Sternocleidomastoid (tissue), 1 donor: ENCODE measurements around the genes CACNA1F, NUDT10, XAGE3, TSPYL2 and KANTR.

DNA sequence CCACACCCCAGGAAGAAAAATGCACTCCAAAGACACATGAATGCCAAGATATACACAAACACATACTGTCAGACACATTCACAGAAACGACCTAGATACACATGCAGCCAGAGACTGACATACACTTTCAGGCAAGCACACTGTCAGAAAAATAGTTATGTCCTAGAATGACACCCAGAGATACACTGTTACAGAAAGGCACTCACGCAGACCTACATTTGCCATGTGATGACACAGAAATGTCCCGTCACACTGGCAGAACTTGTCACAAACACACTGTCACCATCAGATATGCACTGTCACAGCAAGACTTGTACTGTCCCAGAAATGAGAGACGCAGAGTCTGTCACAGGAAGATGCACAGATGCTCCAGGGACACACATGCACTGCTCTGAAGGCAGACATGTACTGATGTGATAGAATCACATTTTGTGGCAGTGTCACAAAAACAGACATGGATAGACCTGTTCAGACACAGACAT lies 1.1 kb upstream of the PIM2 start:
- PRO-cap: no peak

DNA sequence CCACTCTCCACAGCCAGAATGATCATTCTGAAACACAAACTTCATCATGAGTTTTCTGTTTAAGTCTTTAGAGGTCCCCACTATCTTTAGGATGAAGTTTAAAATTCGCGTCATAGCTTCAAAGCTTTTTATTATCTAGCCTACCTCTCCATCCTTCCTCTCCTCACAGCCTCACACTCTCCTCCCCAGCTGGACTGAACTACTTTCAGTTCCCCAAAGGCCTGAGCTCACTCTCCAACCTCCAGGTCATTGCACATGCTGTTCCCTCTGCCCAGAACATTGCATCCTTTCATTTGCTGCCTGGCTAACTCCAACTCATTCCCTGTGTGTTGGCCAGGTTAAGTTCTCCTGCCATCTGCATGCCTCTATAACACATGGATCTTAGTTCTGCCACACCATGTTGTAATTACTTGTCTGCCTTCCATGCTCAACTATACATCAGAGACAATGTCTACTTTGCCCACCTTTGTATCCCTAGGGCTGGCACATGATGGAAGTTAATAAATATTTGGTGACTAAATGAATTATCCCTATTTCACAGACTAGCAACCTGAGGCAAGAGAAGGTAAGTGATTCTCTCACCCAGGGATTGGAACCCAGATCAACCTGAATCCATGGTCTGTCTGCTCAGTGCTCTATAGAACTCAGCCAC lies 3.0 kb upstream of the OTUD5 start:
- PRO-cap: no peak

GRCh38 chrX:49042763-49043066 lies 442 bp downstream of the TFE3 start:
- PRO-cap: no peak

GRCh38 chrX:49138746-49140129 lies 15.7 kb upstream of the GPKOW start:
- PRO-cap: no peak

- PRO-cap: bidirectional peak, plus-strand start at chrX:49155474, minus-strand start at chrX:49155348
Measured at GRCh38 chrX:49154704-49155593, 7.6 kb upstream of the MAGIX start.

- PRO-cap: no peak
Measured at GRCh38 chrX:49198334-49199417, 1.3 kb downstream of the SYP start.

GRCh38 chrX:49233095-49233743 lies at the start of gene CACNA1F:
CACNA1F (minus strand) TSS chrX:49233340.
- PRO-cap: no peak

DNA sequence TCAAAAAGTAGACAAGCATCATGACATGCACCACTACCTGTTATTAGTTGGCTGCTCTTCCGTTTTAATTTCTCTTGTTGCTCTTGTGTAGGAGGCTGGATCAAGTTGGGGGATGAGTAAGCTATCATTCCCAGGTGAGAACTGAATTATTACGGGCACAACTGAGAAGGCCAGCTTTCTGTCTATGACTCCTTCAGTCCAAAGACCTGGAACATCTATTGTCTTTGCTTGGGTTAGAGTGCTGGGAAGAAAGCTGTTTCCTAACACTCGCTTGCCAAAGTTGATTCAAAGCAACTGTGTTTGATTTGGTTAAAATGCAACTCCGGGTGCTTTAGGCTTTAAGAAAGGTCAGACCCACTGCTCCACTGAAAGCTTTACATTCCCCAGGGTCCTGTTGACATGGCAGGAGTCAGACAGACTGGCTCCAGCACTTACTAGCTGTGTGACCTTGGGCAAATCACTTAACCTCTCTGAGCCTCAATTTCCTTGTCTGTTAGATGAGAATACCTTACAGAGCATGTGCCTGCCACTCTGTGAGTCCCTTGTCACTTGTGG lies 39.1 kb downstream of the DGKK start:
- PRO-cap: no peak

- PRO-cap: no peak
Measured at GRCh38 chrX:50769389-50769792, 44.6 kb downstream of the SHROOM4 start.

DNA sequence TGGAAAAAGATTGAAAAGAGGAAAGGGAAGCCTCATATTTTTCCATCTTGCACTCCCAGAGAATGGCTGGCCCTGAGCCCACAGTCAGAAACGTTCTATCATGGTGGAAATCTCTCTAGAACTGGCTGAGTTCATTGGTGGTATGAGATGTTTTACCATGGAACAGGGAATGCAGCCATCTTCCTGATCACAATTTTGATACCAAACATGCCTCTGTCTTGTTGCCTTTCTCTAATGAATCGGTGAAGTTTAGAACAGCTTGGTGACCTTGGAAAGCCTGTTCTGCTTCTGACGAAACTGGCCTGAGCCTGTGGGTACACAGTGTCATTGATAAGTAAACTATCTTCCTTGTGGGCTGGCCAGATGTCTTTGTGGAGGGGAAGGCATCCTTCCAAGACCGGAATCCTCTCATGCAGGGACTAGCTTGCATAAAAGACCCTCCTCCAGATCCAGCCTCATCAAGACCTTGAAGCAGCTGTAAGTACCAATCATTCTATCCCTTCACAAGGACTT lies 7.1 kb upstream of the NUDT10 start:
- PRO-cap: no peak

DNA sequence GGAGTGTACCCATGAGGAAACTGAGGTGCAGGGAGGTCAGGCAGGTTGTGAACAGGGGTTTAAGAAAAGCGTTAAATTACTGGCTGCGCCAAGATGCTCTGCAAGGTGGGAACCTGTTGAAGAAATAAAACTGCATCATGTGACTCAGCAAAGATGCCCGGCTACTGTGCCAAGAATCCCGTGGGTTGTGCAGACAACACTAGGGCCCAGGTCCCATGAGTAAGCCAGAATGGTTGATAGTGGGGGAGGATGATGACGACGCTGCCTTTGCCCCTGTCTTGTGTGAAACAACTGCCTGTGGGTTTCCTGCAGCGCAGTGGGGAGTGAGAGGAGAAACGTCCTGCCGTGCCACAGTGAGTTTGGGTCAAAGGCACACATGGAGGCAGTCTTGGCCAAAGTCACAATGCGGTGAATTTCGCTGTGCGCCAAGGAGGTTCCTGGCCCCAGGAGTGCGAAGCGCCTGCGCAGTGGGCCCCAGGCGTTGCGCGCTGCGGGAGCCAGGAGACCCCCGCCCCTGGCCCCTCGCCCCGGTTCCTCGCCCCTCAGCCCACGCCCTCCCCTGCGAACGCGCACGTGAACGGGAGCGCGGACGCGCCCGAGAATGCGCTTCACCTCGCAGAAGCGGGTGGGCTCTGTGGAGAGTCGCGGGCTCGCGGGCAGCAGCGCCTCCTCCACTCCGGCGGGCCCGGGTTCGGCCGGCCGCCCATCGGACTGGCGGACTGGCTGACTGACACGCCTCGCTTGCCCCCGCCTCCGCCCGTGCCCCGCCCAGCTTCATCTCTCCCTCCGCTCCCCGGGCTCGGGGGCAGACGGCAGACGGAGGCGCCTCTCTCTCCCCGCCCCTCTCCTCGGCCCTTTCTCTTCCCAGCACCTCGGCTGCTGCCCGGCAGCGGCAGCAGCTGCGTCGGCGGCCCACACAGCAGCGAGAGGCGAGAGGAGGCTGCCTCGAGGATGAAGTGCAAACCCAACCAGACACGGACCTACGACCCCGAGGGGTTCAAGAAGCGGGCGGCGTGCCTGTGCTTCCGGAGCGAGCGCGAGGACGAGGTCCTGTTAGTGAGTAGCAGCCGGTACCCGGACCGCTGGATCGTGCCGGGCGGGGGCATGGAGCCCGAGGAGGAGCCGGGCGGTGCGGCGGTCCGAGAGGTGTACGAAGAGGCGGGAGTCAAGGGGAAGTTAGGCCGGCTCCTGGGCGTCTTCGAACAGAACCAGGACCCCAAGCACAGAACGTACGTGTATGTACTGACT lies at the start of gene NUDT10:
NUDT10 (plus strand) TSS at position 808 of the 1,248 bp plus-strand sequence.
- PRO-cap: no peak

DNA sequence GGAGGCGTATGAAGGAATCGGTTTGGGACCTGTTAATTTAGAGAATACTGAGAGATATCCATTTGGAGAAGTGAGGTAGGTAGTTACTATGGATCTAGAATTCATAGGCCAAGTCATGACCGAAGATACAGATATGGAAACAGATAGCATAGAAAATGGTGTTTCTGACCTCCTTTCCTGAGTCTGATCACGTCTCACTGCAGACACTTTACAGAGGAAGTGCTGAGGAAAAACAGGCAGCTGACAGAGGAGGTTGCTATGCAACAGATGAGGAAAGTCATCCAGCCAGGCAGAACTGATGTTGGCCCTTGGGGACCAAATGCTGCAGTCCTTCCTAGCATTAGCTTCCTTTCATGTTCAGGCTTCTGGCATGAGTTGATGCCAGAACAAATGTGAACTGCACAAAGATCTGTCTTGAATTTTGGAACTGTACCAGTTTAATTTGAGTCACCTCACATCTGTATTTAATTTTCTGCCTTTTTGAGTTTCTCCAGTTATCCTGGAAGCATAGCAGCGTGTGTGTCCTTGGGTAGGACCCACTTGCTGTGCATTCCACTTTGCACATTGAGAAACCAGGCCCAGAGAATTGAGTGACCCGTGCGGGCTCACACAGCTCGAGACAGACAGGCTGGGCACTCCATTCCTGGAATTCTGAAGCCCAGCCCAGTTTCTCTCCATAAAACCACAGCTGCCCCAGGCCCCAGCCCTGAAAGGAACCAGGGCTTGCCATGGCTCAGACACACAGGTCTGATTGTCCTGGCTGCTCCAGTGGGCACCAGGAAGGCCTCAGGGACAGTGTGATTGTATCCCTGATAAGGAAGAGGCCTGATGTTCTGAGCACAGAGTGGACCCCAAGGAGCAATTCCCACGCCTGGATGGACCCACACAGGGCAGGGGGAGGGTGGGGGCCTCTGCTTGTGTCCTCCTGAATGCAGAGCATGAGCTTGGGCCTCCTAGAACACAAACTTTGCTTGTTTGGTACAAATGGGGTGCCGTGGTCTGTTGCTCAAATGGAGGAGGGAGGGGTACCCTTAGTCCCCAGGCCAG lies 1.4 kb upstream of the MAGED1 start:
- PRO-cap: no peak

- PRO-cap: no peak
Measured at GRCh38 chrX:51901365-51902074, 8.1 kb downstream of the MAGED1 start.

- PRO-cap: no peak
Measured at GRCh38 chrX:52574360-52574851, 57.5 kb upstream of the XAGE1B start.

DNA sequence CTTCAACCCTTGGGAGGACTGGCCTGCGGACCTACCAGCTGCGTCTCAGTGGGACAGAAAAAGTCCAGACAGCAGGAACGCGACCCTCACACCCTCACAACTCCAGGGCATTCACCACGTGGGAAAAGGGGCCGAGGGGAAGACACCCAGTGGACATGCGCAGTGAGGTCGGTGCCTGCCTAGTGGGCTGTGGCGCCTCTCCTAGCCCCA lies at the start of gene XAGE3:
XAGE3 (minus strand) TSS at position 113 of the 210 bp plus-strand sequence.
- PRO-cap: no peak

DNA sequence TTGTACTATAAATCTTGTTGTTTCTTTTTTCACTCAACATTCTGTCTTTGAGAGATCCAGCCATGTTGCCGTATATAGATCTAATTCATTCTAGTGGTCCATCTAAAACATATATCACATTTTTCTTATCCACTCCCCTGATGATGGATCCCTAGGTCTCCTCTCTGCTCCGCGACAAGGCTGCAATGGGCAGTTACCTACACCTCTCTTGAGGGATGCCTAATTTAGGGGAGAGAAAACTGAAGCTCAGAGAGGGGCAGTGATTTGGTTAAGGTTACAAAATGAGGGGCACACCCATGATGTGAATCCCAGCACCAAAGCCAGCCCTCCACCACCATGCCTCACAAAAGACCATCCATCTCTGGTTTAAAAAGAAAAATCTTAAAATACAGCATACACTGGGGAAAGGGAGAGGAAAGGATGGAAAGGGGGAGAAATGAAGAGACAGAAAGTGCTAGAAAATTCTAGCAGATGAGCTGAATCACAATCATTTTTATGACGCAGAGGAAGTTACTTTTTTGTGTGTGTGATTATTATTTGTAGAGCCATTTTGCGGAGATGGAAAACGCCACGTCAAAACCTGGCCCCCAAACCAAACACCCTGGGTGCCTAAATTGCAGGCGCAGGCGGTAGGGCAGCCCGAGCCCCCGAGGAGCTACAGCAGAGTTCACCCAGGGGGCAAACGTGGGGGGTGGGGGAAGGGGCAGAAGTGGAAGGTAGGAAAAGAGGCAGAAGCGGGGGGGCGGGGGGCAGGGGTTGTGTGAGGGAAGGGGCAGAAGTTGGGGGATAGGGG lies 1.4 kb upstream of the TSPYL2 start:
- PRO-cap: unidirectional peak, plus-strand start at position 542 of the sequence

- PRO-cap: bidirectional peak, plus-strand start at chrX:53082367, minus-strand start at chrX:53081988
Measured at GRCh38 chrX:53082277-53082468, at the start of gene TSPYL2. TSPYL2 (plus strand) TSS chrX:53082367.

DNA sequence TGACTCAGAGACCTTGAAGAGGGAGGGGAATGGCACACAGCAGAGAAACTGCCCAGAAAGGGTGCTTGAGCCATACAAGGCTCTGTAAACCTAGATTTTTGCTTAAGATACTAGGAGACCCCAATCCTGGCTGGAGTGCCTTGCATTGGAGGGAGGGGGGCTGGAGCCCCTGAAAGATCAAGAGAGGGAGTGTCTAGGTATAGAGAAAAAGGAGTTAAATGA lies 1.4 kb downstream of the TSPYL2 start:
- PRO-cap: no peak

GRCh38 chrX:53093530-53094742 lies at the start of gene KANTR:
KANTR (plus strand) TSS chrX:53094142.
- PRO-cap: unidirectional peak, minus-strand start at chrX:53093813; bidirectional peak, plus-strand start at chrX:53094212, minus-strand start at chrX:53093834; unidirectional peak, plus-strand start at chrX:53094403

GRCh38 chrX:53280647-53280905 lies 40.6 kb downstream of the IQSEC2 start:
- PRO-cap: no peak